Subcutaneous adipose tissue (tissue), 3 donors: ENCODE measurements around the genes IL16 and TM6SF1.

- PRO-cap = no peak
- RAMPAGE, long total RNA, 3 experiments = no peak in any of the 3 experiments
Measured at GRCh38 chr15:80932734-80933685, 56.6 kb downstream of the MESD start.

GRCh38 chr15:80981761-80982205 lies 7.8 kb downstream of the MESD start:
- PRO-cap = no peak
- RAMPAGE, long total RNA, 3 experiments = no peak in any of the 3 experiments

- PRO-cap = no peak
- RAMPAGE, long total RNA, 3 experiments = no peak in any of the 3 experiments
Measured at GRCh38 chr15:81003313-81003945, 2.7 kb downstream of the TLNRD1 start.

DNA sequence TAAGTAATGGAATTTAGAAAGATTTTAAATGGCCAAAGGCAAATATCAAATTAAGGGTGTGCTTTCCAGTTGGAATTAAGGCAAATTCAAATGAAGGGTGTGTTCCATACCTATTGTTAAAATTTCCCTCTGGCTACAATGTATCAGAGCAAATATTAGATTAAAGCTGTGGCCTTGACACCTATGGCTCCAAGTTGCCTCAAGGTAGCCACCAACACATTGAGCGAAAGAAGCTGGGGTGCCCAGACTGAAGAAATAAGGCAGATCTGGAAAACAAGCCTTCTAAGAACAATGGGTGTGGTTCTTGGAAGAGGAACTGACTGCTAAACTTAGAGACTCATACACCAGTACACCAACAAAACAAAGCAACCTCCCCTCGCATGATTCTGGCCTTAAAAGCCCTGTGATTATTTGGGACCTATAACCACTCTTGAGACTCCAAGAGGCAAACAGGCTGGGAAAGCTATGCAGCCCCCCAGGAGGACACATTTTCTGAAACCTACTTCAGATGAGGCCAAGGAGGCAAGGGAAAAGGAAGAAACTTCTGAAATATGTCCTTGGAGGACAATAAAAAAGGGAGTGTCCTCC lies 29.4 kb upstream of the IL16 start:
- PRO-cap = no peak
- RAMPAGE, long total RNA, 3 experiments = no peak in any of the 3 experiments

- PRO-cap = bidirectional peak, plus-strand start at chr15:81182371, minus-strand start at chr15:81182294; unidirectional peak, minus-strand start at chr15:81182858
- RAMPAGE, long total RNA, 3 experiments = start-site peak on the plus strand in 1 of 3 experiments, at chr15:81182712-81182747 at its widest, 55 reads per replicate
Measured at GRCh38 chr15:81181821-81183062, 14.4 kb upstream of the IL16 start.

DNA sequence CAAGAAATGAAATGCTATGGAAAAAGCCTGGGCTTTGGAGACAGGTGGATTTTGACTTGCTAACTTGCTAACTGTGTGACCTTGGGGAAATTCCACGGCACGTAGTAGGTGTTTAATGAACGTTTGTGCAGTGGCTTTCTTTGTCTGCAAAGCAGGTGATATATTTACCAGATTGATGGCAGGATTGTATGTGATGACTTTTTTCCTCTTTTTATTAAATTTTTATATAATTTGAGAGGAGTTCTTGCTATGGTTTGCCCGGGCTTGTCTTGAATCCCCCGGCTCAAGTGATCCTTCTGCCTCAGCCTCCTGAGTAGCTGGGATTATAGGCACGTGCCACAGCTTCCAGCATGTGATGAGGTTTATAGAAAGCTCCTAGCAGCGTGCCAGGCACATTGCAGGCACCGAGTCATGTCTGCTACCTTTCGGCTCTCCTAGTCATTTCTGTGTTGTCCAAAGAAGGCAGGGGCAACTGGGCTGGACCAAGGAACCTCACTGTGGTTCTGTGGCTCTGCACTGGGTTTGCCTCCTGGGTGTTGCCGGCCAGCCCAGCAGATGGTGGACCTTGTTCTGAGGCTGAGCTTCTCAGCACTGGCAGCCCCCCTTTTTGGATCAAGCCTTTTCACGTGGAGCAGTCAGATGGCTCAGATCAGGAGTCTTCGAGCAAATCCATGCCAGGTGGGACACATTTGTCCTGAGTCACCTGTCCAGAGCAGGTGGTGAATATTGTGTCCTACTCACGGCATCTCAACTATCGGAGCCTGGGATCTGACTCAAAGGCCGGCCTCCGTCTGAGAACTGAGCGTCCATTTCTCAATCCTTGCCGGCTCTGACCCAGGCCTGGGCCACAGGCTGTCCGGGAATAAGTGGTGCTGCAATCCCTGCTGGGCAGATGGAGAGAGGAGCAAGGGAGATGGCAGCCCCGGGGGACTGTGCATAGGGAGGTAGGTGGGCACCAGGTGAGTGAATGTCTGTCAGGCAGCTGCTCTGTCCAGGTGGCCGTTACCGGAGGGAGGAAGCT lies at the start of gene IL16:
Gene IL16 (plus strand): TSS at position 686 of the 1,021 bp plus-strand sequence.
- PRO-cap = no peak
- RAMPAGE, long total RNA, 3 experiments = no peak in any of the 3 experiments

GRCh38 chr15:81275919-81276214 lies 48.1 kb downstream of the STARD5 start:
- PRO-cap = no peak
- RAMPAGE, long total RNA, 3 experiments = no peak in any of the 3 experiments

DNA sequence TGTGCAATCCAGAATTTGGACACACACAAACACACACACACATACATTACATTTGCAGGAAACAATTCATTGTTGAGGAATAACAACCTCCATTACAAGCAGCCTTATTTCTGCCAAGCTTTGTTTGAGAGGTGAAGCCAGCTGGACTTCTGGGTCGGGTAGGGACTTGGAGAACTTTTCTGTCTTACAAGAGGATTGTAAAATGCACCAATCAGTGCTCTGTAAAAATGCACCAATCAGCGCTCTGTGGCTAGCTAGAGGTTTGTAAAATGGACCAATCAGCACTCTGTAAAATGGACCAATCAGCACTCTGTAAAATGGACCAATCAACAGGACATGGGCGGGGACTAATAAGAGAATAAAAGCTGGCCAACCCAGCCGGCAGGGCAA lies 81.1 kb downstream of the MEX3B start:
- PRO-cap = no peak
- RAMPAGE, long total RNA, 3 experiments = no peak in any of the 3 experiments

DNA sequence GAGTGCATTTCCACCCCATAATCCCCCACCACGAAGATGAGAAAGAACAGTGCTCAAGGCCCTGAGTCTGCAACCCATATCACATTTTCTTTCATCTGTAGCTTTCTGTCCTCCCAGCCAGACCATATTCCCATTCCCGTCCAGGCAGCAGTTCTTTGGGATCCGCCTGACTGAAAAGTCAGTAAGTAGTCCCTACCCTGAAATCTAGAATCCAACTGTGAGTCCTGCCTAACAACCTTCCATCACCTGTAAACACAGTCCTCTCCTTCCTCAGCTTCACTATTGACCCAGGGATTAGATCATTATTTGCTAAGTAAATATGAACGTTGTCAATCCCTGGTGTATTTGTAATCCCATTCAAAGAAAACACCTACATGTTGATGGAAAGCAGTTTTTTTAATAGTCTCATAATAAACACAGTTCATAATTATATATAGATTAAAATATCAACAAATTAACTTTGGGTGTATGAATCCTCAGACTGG lies 682 bp downstream of the SAXO2 start:
- PRO-cap = no peak
- RAMPAGE, long total RNA, 3 experiments = no peak in any of the 3 experiments

DNA sequence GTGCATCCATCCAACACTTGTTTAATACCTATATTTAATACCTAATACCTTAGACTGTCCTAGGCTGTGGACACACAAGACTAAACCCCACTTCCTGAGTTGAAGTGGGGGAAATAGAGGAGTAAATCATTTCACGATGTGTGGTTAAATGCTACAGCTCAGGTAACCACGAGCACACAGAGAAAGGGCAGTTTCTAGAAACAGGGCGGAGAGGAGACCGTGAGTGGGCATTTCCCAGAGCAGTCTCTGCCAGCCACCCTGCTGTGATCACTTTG lies 5.3 kb upstream of the GOLGA6L10 start:
- PRO-cap = no peak
- RAMPAGE, long total RNA, 3 experiments = no peak in any of the 3 experiments

GRCh38 chr15:82487014-82487591 lies 53.2 kb downstream of the RPS17 start:
- PRO-cap = no peak
- RAMPAGE, long total RNA, 3 experiments = no peak in any of the 3 experiments

- PRO-cap = no peak
- RAMPAGE, long total RNA, 3 experiments = no peak in any of the 3 experiments
Measured at GRCh38 chr15:82832001-82832200, 22.5 kb downstream of the WHAMM start.

DNA sequence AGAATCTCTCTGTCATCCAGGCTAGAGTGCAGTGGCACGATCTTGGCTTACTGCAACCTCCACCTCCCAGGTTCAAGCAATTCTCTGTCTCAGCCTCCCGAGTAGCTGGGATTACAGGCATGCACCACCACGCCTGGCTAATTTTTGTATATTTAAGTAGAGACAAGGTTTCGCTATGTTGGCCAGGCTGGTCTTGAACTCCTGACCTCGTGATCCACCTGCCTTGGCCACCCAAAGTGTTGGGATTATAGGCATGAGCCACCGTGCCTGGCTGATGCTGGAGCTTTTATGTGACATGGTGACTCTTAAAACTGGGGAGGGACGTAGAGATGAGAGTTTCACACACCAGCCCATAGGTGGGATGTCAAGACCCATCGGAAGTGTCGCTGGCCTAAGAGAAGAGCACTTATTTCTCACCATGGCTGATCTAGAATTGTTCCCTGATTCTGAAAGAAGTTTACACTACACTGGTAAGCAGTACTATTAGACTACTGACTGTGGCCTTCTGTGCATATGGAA lies 24.7 kb downstream of the WHAMM start:
- PRO-cap = no peak
- RAMPAGE, long total RNA, 3 experiments = no peak in any of the 3 experiments

DNA sequence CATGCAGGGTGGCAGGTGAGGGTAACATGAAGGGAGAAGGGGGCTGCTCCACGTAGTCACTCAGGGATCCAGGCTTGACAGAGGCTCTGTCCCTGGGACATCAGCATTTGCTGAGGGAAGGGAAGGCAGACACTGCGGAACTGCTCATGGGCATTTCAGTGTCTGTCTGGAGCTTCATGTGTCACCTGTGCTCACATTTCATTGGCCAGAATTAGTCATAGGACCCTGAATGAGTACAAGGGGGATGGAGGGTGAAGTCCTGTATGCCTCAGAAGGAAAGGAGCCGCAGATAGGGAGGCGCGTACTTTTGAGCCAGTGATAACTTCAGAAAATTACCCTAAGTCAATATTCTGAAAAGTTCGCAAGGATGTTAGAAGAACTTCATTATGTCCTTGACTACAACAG lies 34.5 kb downstream of the WHAMM start:
- PRO-cap = no peak
- RAMPAGE, long total RNA, 3 experiments = no peak in any of the 3 experiments

DNA sequence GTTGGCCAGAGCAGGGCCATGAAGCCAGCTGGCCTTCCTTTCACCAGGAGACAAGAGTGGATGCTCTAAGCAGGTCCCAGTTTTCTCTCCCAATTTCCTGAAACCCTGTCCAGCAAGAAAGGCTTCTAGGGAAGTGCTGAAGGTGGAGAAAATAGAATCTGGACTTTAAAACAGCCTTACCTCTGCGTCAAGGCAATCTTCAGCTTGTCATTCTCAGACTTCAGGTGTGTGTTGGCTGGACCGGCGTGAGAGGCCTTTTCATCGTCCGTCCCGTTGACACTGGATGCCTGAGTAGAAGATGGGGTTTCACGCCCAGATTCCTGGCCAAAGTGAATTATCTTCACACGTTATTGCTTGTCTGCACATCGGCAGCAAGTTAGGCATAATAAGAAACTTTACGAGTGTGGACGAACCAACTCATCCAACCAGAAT lies 49.4 kb downstream of the WHAMM start:
- PRO-cap = no peak
- RAMPAGE, long total RNA, 3 experiments = no peak in any of the 3 experiments

DNA sequence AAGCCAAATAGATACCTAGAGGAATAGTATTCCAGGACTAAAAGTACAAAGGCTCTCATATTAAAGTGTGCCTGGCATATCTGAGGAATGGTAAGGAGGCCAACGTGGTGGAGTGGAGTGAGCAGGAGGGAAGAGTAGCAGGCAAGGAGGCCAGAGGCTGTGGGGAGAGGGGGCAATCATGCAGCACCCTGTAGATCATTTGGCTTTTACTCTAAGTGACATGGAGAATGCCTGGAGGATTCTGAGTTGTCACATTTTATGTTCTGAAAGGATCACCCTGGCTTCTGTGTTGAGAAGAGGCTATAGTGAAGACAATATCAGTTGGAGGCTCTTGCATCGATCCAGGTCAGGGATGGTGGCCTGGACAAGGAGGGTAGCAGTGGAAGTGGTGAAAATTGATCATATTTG lies 23.8 kb downstream of the BTBD1 start:
- PRO-cap = no peak
- RAMPAGE, long total RNA, 3 experiments = no peak in any of the 3 experiments

GRCh38 chr15:83064660-83065232 lies 2.3 kb downstream of the BTBD1 start:
- PRO-cap = unidirectional peak, minus-strand start at chr15:83065073
- RAMPAGE, long total RNA, 3 experiments = no peak in any of the 3 experiments

GRCh38 chr15:83106990-83108113 lies at the start of gene TM6SF1:
TSS of gene TM6SF1 (plus strand) at chr15:83107645.
- PRO-cap = unidirectional peak, plus-strand start at chr15:83107101; bidirectional peak, plus-strand start at chr15:83107456, minus-strand start at chr15:83107287; bidirectional peak, plus-strand start at chr15:83107623, minus-strand start at chr15:83107561
- RAMPAGE, long total RNA, 3 experiments = start-site peak on the plus strand in 1 of 3 experiments, at chr15:83107645-83107659 at its widest, 93 reads per replicate

- PRO-cap = no peak
- RAMPAGE, long total RNA, 3 experiments = no peak in any of the 3 experiments
Measured at GRCh38 chr15:83206740-83206928, 989 bp downstream of the HDGFL3 start.

DNA sequence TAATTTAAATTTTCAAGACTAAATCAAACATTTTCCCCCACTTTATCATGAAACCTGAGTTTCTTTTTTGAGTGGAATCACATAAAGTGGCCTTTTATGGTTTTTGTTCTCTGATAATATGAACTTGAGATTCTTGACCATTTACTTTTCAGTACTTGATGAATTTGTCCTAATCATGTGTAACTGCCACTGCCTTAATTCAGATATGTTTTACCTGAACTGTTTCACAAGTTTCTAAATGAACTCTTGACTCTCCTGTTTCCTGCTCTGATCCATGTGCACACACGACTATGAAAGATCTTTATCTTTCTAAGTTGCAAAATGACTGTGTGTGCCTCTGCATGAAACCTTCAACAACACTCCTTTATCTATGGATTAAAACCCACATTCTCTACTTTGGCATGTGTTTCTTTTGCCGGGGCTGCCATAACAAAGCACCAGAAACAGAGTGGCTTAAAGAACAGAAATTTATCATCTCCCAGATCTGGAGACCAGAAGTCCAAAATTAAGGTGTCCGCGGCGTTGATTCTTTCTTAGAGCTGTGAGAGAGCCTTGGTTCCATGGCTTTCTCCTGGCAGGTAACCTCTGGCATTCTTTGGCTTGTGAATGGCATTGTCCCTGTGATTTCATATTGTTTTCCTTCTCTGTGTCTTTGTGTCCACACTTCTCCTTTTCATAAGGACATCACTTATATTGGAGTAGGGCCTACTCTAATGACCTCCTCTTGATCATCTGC lies 275.0 kb downstream of the ADAMTSL3 start:
- PRO-cap = no peak
- RAMPAGE, long total RNA, 3 experiments = no peak in any of the 3 experiments